SJCRH30 (cell line): ENCODE measurements around the genes SLC25A51 and FOXD4L4.

- RAMPAGE, long total RNA: no peak
Observed at GRCh38 chr9:37421935-37422423, 517 bp upstream of the GRHPR start.

DNA sequence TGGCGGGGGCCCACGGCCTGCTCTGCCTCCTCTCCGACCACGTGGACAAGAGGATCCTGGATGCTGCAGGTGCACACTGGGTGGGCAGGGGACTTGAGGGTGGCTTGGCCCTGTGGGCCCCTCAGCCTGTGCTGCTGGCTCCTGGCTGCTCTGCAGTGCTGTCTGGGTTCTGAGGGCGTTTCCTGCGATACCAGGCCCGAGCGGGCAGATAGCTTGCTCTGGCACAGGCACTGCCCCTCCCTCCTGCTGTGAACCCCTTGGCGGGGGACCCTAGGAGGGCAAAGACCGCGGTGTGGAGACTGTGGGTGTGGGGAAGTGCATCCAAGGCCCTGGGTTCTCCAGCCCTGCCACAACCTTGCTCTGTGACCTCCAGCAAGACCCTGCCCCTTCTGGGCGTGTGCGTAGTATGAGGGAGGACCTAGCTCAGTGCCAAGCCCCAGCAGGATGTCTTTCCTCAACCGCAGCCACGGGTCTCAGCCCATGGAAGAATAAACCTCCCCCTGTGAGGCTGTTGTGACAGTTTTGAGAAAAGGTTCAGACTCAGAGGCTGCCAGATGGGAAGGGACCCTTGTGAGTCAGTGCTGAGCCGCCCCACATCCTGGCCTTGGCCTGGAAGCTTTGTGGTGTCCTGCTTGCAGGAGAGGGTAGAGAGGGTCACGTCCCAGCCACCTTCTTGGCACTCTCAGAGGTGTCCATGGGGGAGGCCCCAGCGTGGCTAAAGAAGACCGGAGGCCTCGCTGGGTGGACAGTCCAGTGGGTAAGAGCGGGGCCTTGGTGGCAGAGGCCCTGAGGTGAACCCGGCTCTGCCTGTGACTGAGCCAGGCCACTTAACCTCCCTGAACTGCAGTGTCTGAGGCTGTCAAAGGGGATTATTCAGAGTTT is 2.7 kb downstream of the GRHPR start:
- RAMPAGE, long total RNA: no peak

DNA sequence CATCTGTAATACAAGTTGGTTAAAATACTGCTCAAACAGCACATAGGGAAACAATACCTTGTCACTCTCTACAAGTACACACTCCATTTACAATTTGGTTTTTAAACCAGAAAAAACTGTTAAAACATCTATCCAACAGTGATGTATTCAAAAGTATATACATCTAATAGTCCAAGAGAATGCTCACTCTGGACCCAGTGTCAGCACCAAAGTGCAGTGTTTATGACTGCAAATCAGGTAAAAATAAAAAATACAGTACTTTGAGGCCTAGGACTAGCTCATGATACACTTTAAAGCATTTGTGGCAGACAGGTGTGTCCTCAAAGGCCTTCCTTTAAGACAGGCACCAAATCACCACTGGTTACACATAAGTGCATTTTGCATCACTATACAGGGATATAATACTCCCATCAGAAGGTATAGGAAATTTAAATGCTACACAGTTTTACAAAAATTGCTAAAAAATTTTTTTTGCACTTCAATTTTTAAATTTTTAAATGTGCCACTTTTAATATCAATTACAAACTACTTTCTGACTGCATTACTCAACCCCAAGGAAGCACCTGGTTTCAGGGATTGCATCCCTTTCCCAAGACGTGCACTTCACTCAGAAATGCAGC is 17.4 kb downstream of the GRHPR start:
- RAMPAGE, long total RNA: no peak

- RAMPAGE, long total RNA: no peak
Observed at GRCh38 chr9:37465724-37465864, 344 bp upstream of the ZBTB5 start.

GRCh38 chr9:37904012-37904647 is at the start of gene SLC25A51:
SLC25A51 (minus strand) TSS chr9:37904127.
- RAMPAGE, long total RNA: no peak

GRCh38 chr9:38060696-38061058 is 8.3 kb downstream of the SHB start:
- RAMPAGE, long total RNA: no peak

GRCh38 chr9:38067044-38068005 is 1.7 kb downstream of the SHB start:
- RAMPAGE, long total RNA: no peak

DNA sequence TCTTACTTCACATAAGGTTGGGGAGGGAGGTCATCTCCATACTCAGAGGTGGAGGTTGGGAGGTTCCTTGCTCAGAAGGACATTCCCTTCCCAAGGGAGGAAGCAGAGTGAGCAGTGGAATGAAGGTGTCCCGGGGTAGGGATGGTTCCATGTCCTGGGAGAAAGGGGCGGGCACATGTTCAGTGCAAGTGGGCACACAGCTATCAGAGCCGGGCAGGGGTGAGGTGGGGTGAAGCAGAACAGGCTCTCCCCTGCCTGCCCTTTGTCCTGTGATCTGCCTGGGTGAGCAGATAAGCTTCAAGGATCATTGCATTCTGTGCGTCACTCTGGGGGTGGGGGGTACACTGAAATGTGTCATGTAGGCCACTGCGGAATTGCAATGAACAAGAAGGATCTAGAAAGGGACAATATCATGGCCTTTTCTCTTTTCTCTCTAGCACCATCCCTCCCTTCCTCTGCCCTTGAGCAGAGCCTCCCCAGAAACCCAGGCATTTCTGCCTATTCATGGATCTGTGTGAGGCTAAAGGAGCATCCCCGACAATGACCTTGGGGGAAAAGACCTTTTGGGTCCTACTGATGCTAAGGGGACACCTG is 61.7 kb upstream of the SHB start:
- RAMPAGE, long total RNA: no peak

DNA sequence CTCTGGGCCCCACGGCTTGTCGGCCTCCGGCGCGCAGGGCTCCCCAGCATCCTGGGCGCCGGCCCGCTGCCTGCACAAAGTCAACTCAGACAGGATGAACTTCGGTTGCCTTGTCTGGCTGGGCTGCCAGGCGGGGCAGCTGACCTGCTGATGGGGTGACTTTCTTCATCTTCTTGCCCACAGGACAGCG is 1.1 kb upstream of the ANKRD18A start:
- RAMPAGE, long total RNA: no peak

DNA sequence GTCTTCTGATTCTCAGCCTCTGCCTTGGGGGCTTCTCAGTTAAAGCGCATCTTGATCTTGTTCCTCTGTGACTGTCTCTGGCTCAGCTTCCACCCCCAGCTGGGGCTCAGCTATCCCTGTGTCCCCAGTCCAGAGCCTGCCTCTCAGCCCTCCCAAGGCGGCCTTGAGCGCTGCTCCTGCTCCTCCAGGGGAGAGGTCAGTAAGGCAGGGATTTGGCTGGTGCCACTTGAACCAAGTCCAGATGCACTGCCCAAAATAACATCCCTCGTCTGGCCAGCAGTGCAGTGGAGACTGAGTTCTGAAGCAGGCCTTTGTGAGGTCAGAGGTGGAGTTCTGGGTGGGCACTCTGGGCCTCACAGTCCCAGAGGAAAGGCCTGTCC is 629.8 kb downstream of the FOXD4L6 start:
- RAMPAGE, long total RNA: no peak

DNA sequence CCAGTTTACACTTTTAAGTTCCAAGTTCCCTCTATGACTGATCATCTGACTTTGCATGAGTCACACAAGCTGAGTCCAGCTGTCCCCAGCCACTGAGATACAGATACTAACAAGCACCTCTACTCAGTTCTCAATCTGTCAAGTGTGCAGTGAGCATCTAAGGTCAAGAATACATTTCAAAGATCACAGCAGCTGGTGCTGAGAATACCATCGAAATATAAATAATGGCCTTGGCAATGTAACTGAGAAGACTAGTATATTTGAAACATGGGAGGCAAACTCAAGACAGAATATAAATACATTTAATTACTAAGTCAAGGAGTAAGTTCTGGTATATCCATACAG is 182.3 kb downstream of the SPATA31A6 start:
- RAMPAGE, long total RNA: no peak

DNA sequence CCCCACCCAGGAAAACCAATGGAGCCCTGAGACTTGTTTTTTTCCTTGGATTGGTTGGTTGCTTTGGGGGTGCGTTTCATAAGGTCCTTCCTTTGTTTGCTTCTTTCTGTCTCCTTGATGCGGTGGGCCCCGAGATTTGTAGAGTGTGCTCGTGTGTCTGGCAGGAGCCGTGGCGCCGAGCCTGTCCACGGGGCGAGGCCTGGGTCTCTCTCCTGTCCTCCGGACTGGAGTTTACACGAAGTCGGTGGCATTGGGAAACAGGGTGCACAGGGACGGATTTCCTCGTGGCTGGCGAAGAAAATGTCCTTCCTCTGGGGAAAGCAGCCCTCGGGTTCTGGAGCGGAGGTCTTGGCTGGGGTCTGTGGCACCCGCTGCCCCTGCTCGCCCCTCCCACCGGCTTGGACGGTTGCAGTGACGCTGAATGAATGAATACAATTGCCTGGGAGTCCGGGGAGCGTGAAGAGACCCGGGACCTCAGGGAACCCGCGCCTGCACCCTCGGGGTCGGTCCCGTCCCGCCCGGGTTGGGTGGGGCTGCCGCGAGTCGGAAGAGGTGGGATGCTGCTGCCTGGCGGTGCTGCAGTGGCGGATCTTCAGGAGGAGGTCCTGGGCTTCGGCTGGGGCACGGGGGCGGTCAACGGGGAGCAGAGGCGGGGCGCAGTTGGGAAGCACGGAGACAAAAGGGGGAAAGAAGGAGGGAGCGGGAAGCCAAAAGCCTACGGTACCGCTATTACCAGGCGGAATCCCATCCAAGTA is 1611.9 kb downstream of the SPATA31A7 start:
- RAMPAGE, long total RNA: no peak

GRCh38 chr9:62949100-62949554 is 1759.3 kb downstream of the SPATA31A7 start:
- RAMPAGE, long total RNA: no peak

GRCh38 chr9:63781286-63781837 is 1503.6 kb downstream of the FOXD4L5 start:
- RAMPAGE, long total RNA: no peak

GRCh38 chr9:64634092-64634403 is 651.0 kb downstream of the FOXD4L5 start:
- RAMPAGE, long total RNA: no peak

GRCh38 chr9:65382591-65383366 is 97.8 kb upstream of the FOXD4L5 start:
- RAMPAGE, long total RNA: no peak

DNA sequence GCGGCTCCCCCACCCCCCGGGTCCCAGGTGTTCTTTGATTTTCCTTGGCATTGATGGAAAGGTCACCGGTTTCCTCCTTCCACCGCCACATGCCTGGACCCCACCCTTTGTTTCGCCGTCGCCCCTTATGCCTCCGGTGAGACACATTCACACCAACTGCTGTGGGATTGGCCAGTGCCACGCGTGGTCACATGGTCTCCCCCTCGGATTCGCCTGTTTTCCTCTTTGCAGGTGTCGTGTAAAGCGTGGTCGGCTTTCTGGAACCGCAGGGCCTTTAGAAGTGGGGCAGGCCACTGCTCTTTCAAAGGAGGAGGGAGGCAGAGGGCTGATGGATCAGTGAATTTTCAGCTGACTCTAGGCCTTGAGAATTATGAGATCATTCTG is 101.2 kb upstream of the FOXD4L5 start:
- RAMPAGE, long total RNA: no peak

- RAMPAGE, long total RNA: no peak
Observed at GRCh38 chr9:65736969-65737358, at the start of gene FOXD4L4. FOXD4L4 (plus strand) TSS chr9:65737146.

- RAMPAGE, long total RNA: no peak
Observed at GRCh38 chr9:66153989-66154501, 417.1 kb downstream of the FOXD4L4 start.

GRCh38 chr9:66812816-66813340 is 87.6 kb upstream of the ZNF658 start:
- RAMPAGE, long total RNA: no peak